Umbilical cord (tissue), 2 donors: ENCODE measurements around a stretch of chr3.

DNA sequence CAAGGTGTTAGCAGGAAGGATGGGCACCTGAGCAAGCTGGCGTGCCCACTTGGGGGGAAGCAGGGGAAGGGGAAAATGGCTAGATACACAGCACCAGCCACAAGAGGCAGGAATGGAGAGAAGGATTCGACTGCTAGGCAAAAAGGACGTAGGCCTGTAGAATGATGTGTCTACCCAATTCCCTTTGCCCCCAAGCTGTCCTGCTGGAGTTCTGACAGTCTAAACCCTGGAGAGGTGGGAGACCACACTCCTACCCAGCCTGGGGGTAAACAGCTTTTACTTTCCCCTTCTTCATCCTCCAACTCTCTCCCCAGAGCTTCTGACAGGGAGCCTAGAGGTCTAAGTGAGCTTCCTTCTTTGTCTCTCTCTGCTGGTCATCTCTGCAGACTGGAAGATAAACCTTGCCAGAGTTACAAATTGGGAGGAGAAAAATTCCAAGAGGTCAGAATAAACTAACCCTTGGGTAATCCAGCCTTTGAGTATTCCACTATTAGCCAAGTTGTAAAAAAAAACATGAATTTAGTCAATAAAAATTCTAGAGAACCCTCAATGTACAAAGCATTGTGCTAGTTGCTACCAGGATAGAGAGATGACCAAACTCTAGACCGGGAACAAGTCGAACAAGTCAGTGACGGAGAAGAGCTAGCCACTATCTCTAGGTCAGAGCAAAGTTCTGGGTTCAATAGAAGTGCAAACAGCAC, 2.0 kb upstream of the ADCY5 start:
- RAMPAGE, long total RNA, result no peak

- RAMPAGE, long total RNA, result no peak
These were observed 62.0 kb downstream of the HACD2 start for GRCh38 chr3:123522779-123523235.

DNA sequence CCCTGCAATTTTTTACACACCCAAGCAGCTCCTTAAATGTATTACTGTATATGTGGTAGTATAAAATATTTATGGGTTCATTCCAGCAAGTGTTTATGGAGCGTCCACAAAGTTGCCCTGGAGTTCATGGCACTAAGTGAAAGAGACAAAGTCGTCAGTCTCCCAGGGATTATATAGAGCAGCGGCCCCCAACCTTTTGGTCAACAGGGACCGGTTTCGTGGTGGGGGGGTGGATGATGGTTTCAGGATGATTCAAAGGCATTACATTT, 1.1 kb upstream of the HACD2 start:
- RAMPAGE, long total RNA, result no peak

DNA sequence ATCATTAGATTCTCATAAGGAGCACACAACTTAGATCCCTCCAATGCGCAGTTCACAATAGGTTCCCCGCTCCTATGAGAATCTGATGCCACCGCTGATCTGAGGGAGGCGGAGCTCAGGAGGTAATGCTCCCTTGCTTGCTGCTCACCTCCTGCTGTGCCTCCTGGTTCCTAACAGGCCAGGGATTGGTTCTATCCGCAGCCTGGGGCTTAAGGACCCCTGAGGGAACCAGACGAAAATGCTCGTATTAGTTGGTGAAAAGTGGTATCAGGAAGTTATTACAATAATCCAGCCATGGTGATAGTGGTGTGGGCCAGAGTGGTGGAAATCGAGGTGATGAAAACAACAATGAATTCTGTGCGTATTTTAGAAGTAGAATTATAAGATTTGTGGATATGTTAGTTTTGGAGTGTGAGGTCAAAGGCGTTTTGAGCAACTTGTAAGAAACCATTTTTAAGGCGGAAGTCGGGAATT, 1.4 kb upstream of the HACD2 start:
- RAMPAGE, long total RNA, result no peak

- RAMPAGE, long total RNA, result no peak
These were observed 74.1 kb upstream of the HACD2 start for GRCh38 chr3:123658712-123659571.

DNA sequence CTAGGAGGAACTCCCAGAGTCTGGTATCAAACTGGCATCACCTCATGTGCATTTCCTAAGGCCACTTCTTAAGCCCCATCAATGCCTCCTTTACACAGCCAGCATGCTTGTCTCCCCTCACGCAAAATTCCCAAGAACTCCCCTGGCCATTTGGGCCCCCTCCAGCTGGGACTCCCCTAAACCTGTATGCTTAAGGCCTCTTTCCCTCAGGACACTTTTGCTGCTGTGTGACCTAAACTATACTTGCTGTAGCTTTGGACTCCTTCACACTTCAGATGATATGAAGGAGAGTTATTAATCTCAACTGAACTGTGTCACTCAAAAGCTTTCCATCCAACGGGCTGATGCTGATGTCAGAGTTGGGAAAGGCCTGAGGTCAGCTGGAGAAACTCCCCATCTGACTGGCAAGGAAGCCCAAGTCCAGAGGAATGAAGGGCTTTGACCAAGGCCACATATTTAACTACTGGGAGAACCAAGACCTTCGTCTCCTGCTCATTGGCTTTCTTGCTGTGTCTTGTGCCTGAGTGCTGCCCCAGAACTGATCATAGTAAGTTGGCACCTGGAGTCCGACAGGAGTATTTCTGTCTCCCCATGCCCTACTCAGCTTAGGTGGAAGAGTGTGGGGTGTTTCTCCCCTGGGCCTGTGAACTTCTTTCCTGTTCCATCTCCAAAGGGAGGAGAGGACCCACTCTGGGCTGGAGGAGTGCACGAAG, 92.2 kb upstream of the HACD2 start:
- RAMPAGE, long total RNA, result no peak

GRCh38 chr3:123691994-123692652, 107.3 kb upstream of the HACD2 start:
- RAMPAGE, long total RNA, result no peak

GRCh38 chr3:123783792-123784152, 100.4 kb downstream of the MYLK start:
- RAMPAGE, long total RNA, result no peak

DNA sequence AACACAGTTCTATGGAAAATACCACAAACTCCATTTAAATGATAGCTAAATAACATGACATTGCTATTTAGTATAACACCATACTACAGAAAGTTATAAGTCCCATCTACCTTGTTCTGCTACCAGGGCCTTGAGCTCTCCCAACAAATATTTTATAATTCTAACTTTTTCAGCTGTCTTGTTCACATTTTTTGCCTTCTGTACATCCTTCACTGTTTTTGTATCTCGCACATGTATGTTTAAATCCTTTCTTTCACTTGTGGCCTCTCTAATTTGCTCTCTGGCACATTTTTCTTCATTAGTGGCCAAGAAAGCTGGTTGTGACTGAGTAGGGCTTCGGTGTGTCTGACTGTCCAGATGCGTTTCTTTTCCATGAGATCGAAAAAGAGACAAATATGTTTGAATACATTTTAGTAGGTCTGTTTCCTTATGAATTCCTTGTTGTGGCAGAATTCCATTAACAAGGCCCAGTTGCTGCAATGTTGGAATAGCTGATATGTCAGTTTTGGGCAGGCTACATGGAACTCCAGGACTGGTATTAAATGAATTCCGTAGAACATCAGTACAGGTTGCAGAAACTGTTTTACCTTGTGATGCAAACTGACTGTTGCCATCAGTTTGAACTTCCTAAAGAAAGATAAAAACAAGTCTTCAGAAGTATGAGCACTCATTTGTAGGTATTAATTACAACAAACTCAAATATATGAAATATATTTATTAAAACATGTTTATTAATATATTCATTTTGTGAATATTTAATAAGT, 14.2 kb downstream of the CCDC14 start:
- RAMPAGE, long total RNA, result no peak

DNA sequence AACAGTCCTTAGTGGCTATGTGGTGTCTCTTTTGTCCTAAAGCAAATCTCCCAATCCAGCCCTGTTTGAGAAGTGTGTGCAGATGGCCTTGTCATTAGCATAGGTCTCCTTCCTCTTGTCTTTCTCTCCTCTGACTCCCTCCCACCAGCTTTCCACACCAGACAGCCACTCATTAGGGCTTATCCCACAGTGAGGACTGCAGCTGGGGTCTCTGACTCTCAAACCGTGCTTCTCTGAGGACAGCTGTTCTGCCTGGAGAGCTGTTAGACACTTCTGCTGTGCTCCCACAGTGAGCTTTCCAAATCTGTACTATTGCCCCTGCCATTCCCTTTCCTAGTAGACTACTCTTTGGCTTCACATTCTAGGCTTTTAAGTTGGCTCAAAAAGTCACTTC, 331.4 kb downstream of the KALRN start:
- RAMPAGE, long total RNA, result no peak

DNA sequence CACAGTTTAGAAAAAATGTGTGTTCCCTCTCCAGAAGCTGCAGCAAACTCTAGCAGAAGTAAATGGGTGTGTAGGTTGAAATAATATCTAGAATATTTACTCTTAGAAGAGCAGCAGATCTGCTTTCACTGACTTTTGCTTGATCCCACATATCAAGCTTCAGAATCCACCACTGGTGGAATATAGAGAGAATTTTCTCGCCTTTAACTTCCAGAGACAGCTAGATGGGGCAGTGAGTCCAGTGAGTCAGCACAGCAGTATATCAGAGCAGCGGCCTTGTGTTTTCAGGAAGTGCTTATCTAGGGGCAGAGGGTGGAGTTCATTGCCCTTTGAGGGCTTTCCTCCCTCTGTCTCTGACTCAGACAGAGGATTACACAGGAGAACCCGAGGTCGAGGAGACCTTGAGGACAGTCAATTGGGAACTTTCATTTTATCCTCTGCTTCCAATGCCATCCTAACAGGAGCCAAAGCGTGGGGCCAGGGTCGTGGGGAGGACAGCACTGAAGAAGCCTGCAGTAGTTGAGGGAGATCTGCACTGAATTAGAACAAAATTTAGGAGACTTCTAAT, 109.7 kb upstream of the UMPS start:
- RAMPAGE, long total RNA, result no peak

DNA sequence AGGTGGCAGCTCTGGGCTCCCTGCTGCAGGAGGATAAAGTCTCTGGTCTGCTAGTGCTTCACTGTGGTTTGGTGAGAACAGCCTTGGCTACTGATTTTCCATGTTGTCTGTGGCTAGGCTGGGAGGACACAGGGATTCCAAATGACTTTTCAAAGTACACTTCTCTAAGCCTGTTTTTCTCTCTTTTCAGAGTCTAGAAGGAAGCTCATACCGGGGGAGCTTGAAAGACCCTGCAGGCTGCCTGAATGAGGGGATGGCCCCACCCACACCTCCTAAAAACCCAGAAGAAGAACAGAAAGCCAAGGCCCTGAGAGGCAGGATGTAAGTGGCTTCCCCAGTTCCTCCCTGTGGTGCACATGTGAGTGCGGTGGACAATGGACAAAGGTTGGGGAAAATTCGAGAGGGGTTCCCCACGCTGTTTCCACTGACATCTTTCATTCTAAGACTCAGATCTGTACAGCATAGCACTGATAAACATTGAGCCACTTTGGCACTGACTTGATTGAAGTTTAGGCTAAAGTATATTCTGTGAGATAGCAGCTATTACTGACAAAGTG, 79.6 kb upstream of the UMPS start:
- RAMPAGE, long total RNA, result no peak

- RAMPAGE, long total RNA, result no peak
These were observed 40.1 kb upstream of the UMPS start for GRCh38 chr3:124690184-124690515.

- RAMPAGE, long total RNA, result no peak
These were observed 50.5 kb downstream of the UMPS start for GRCh38 chr3:124780300-124781522.

GRCh38 chr3:124796308-124797098, 66.3 kb downstream of the UMPS start:
- RAMPAGE, long total RNA, result no peak

DNA sequence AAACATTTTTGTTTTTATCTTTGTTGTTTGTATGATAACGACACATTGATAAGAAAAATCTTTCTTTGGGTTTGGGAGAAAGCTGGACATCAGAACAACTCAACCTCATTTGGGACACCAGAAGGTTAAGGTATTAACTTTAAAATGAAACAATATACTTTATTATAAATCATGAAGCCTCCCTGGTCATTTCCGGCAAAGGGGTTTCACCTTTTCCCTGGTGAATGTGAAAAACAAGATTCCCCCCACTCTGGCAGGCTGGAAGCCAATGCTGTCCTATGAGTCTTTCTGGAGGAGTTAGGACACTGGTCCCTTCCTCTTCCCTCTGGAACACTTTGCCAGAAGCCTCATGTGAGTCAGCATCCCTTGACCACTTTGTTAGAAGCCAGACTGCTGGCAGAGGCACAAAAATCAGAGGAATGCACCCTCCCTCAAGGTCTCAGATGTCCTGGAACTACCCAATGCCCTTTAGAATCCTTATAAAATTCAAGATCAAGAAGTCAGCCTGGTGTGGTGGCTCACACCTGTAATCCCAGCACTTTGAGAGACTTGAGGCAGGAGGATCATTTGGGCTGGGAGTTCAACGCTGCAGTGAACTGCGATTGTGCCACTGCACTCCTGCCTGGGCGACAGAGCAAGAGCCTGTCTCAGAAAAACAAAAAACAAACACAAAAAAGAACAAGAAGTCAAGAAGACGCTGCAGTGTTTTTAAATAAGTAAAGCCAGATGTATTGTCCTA, 26.6 kb downstream of the ITGB5 start:
- RAMPAGE, long total RNA, result no peak

DNA sequence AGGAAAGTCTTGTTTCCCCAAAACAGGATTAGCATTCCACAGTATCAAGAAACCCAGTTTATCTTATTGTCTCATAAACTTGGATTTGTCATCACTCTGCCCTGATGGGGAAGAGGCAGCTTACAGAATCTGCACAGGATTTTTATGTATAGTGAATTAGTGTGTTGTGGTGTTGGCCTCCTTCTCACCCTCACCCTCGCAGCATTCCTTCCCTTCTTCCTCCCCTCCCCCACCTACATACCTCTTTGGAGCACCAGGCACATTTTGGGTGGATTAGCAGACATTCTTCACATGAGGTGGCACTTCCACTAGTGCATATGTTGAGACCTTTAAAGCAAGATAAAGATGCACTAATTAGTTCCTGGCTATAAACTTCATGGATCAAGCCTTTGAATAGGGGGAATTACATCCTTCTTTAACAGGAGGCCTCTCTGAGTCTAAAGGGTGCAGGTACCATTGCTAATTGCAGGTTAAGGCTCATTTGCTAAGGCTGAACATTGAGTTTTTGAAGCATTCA, 13.9 kb downstream of the ITGB5 start:
- RAMPAGE, long total RNA, result no peak

DNA sequence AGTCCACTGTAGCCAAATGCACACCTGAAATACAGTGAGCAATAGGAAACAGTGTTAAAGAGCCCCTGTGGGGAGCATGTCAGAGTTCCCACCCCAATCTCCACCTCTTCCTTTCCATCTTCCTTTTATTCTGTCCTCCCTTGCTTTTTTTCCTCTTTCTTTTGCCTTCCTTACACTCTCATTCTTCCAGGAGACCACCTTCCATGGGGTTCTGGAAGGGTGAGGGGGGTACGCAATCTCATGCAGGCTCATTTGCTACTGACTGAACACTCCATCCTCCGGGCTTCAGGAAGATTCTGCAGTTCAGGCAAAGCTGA, 22.5 kb downstream of the MUC13 start:
- RAMPAGE, long total RNA, result no peak

GRCh38 chr3:124971993-124972382, 37.4 kb upstream of the MUC13 start:
- RAMPAGE, long total RNA, result no peak

- RAMPAGE, long total RNA, result no peak
These were observed 50.8 kb upstream of the MUC13 start for GRCh38 chr3:124985301-124985790.